ENCODE data around the genes RNASEK and CLDN7.

DNA sequence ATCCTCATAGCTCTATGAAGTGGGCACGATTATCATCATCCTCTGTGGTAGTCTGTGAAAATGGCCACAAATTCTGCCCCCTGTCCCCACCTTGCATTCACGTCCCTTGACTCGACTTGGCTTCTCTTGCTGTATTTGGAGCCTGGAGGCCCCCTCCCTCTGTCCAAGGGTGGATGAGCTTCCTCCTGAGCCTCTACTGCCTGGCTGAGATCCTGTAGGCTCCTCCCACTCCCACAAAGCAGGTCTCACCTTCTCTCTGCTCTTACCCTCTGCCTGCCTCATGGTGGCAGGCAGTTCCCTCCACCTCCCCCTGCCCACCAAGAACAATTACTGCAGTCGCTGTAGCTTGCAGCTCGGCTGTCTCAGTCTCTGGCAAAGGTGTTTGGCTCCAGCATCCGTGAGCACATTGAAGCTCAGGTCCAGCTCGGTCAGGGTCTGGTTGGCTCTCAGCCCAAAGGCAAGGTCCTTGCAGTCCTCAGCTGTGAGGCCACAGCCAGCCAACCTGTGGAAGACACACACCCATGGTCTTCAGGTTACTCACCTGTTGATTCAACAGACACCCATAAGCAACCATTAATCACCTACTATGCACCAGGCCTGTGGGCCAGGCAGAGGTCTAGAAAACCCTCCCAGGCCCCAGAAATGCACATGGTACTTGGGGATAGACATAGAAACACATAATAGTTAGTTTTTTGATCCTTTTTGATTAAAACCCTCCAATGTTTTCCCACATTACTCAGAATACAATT is 40.9 kb upstream of the ENSG00000286190 start:
- PRO-cap: no peak
- RAMPAGE, long total RNA, 2 experiments: no peak in any of the 2 experiments

DNA sequence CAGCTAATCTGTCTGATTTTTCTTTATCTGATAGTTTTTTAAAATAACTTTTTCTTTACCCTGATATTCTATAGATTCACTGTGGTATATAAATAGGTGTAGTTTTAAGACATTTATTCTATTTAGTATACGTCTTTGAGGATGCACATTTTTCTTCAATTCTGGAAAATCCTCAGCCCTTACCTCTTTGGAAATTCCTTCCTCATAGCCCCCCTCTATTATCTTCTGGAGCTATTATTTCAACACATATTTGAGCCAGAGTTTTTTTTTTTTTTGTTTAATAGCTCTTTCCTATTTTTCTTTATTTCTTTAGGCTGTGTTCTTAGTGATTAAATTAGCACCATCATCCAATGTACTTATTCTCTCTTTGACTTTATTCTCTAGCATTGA is 64.8 kb upstream of the NLRP1 start:
- PRO-cap: unidirectional peak, minus-strand start at position 271 of the sequence
- RAMPAGE, long total RNA, 2 experiments: no peak in any of the 2 experiments

DNA sequence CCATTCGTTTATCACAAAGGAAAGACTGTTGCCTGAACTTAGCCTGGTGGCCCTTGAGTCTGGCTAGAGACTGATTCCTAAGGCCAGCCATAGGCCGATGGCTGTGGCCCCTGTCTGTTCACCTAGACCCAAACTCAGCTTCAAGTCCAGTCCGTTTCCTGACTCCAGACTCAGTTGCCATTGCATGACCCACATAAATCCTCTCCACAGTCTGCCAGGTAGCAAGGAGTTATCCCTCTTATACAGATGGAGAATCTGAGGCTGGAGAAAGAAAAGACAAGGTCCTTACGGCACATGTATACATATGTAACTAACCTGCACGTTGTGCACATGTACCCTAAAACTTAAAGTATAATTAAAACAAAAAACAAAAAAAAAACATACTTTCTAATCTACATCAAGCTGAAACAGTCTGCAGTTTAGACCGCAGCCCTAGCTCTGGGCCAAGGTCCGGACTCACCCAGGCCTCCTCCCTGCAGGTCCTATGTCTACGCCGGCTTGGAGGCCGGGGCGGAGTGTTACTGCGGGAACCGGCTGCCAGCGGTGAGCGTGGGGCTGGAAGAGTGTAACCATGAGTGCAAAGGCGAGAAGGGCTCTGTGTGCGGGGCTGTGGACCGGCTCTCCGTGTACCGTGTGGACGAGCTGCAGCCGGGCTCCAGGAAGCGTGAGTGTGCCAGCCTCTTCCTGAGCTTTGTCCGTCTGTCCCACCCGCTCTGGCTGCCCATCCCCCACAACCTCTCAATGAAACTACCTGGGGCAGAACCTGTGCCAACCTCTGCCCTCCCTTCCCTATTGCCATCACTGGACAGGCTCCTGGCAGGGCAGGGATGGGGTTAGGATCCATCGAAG is 19.9 kb downstream of the WSCD1 start:
- PRO-cap: no peak
- RAMPAGE, long total RNA, 2 experiments: no peak in any of the 2 experiments

GRCh38 chr17:6706087-6707431 is 6.6 kb downstream of the SLC13A5 start:
- PRO-cap: no peak
- RAMPAGE, long total RNA, 2 experiments: no peak in any of the 2 experiments

DNA sequence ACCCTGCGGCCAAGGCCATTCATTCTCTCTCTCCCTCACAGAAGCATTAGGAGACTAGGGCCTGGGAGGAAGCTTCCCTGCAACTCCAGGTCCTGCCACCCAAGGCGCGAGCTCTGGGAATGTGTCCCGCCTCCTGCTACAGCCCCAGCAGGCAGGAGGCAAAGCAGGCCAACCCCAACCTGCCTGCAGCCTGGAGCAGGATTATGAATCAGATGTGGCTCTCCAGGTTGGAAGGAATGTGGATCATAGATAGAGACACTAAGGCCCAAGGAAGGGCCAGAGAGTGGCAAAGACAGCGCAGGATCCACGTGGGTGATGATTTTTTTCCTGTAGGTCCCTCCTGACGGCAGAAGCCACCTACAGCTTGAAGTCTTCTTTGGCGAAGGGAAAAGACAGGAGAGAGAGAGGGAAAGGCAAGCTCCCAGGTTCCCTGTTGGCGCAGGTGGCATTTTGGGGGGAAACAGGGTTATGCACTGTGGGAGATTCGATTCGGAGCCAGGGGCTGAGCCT is 694 bp downstream of the SLC13A5 start:
- PRO-cap: no peak
- RAMPAGE, long total RNA, 2 experiments: no peak in any of the 2 experiments

DNA sequence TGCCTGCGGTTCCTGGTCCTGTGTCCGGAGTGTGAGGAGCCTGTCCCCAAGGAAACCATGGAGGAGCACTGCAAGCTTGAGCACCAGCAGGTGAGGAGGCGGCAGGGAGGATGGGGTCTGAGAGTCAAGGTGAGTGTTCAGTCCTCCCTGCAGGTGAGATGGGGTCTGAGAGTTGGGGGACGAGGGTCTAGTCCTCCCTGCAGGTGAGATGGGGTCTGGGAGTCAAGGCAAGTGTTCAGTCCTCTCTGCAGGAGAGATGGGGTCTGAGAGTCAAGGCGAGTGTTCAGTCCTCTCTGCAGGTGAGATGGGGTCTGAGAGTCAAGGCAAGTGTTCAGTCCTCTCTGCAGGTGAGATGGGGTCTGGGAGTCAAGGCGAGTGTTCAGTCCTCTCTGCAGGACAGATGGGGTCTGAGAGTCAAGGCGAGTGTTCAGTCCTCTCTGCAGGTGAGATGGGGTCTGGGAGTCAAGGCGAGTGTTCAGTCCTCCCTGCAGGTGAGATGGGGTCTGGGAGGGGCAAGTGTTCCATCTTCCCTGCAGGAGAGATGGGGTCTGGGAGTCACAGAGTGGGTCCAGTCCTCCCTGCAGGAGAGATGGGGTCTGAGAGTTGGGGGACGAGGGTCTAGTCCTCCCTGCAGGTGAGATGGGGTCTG is 2.4 kb downstream of the XAF1 start:
- PRO-cap: no peak
- RAMPAGE, long total RNA, 2 experiments: no peak in any of the 2 experiments

- PRO-cap: no peak
- RAMPAGE, long total RNA, 2 experiments: no peak in any of the 2 experiments
These were observed 10.8 kb upstream of the TEKT1 start for GRCh38 chr17:6842286-6842861.

DNA sequence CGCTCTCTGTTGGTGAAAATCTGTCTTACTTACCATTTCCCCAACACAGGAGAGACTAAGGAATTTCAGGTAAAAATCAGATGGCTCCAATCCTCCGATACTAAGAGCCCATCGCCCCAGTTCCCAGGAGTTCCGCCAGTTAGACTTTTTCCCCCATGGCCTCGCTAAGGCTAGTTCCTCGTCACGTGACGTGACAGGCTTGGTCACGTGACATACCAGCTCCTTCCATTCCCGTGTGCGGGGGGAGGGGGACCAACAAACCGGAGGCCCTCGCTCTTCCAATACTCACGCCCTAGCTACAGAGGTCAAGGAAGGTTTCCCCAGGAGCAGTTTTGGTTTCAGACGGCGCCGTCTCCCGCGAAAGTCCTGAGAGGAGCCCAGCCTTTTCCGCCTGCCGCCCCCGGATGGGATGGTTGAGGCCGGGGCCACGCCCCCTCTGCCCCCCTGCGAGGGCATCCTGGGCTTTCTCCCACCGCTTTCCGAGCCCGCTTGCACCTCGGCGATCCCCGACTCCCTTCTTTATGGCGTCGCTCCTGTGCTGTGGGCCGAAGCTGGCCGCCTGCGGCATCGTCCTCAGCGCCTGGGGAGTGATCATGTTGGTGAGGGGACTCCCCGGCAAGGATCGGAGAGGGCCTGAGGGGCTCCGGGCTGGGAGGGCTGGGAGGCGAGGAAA is at the start of gene RNASEK:
Gene RNASEK, plus strand, starts transcription at position 462 of the 673 bp plus-strand sequence.
- PRO-cap: bidirectional peak, plus-strand start at position 482 of the sequence, minus-strand start at position 141 of the sequence
- RAMPAGE, long total RNA, 2 experiments: start-site peak on the plus strand in 2 of 2 experiments, centred at positions 467 to 492 of the sequence, 184 to 603 reads per replicate; start-site peak on the minus strand in 2 of 2 experiments, centred at position 176 of the sequence, 46 to 68 reads per replicate

- PRO-cap: no peak
- RAMPAGE, long total RNA, 2 experiments: no peak in any of the 2 experiments
These were observed 1.9 kb downstream of the SLC16A11 start for GRCh38 chr17:7041940-7042544.

GRCh38 chr17:7042545-7043268 is 1.2 kb downstream of the SLC16A11 start:
- PRO-cap: no peak
- RAMPAGE, long total RNA, 2 experiments: no peak in any of the 2 experiments

- PRO-cap: no peak
- RAMPAGE, long total RNA, 2 experiments: no peak in any of the 2 experiments
These were observed 4.9 kb downstream of the ACADVL start for GRCh38 chr17:7224736-7224905.

DNA sequence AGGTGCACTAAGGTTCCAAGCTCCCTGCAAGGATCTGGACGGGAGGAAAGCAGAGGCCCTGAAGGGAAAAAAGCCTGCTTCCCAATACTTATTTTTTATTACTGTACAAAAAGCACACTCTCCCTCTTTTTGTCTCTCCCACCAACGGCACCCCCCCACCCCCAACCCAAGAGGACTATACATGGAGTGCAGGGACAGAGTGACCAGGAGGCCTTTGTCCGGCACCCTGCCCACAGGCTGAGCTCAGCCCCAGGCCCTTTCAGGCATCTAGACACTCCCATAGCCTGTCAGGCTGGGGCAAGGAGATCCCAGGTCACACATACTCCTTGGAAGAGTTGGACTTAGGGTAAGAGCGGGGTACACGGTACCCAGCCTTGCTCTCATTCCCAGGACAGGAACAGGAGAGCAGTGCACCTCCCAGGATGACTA is 2.2 kb downstream of the CLDN7 start:
- PRO-cap: no peak
- RAMPAGE, long total RNA, 2 experiments: no peak in any of the 2 experiments

GRCh38 chr17:7262074-7262939 is at the start of gene CLDN7:
CLDN7 (minus strand) TSS chr17:7262478.
- PRO-cap: bidirectional peak, plus-strand start at chr17:7262705, minus-strand start at chr17:7262478; bidirectional peak, plus-strand start at chr17:7262876, minus-strand start at chr17:7262869
- RAMPAGE, long total RNA, 2 experiments: start-site peak on the minus strand in 2 of 2 experiments, at chr17:7262466-7262543 at its widest, 71 to 683 reads per replicate

- PRO-cap: no peak
- RAMPAGE, long total RNA, 2 experiments: no peak in any of the 2 experiments
These were observed 1.1 kb upstream of the KCTD11 start for GRCh38 chr17:7351031-7351133.

DNA sequence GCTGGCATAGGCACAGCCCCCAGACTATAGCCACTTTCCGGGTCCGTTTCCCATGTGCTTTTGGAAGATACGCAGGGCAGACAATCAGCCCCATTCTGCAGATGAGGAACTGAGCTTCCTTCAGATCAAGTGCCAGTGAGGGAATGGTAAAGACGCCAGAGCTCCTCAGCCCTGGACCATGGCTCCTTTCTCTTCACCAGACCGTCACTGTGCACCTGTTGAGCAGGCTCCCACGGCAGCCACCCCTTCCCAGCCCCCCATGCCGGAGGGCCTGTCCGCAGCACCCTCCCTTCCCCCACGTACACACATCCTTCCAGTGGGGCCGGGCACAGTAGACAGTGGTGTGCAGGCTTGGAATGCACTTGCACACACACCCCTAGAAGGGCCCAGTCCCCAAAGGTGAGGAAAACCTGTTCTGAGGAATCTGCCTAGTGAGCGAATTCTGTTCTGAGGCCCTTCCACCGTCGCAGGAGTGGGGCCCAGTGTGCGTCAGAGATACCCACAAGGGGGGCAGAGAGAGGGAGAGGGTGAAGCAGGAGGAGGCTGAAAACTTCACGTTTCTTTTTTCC is 2.1 kb downstream of the ZBTB4 start:
- PRO-cap: unidirectional peak, plus-strand start at position 513 of the sequence
- RAMPAGE, long total RNA, 2 experiments: no peak in any of the 2 experiments

- PRO-cap: no peak
- RAMPAGE, long total RNA, 2 experiments: no peak in any of the 2 experiments
These were observed 1.1 kb downstream of the ZBTB4 start for GRCh38 chr17:7478400-7478589.

- PRO-cap: no peak
- RAMPAGE, long total RNA, 2 experiments: no peak in any of the 2 experiments
These were observed 9.7 kb downstream of the SLC35G6 start for GRCh38 chr17:7490873-7491318.

DNA sequence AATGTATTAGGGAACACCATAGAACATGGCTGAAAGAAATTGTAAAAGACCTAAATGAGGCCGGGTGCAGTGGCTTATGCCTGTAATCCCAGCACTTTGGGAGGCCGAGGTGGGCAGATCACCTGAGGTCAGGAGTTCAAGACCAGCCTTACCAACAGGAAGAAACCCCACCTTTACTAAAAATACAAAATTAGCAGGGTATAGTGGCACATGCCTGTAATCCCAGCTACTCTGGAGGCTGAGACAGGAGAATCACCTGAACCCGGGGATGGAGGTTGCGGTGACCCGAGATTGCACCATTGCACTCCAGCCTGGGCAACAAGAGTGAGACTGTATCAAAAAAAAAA is 23.4 kb downstream of the SLC35G6 start:
- PRO-cap: no peak
- RAMPAGE, long total RNA, 2 experiments: no peak in any of the 2 experiments

- PRO-cap: no peak
- RAMPAGE, long total RNA, 2 experiments: no peak in any of the 2 experiments
These were observed 680 bp upstream of the SENP3 start for GRCh38 chr17:7560766-7561711.

GRCh38 chr17:7614342-7614615 is 418 bp downstream of the FXR2 start:
- PRO-cap: bidirectional peak, plus-strand start at chr17:7614492, minus-strand start at chr17:7614460; bidirectional peak, plus-strand start at chr17:7614689, minus-strand start at chr17:7614555
- RAMPAGE, long total RNA, 2 experiments: no peak in any of the 2 experiments

All from body of pancreas (tissue), 2 donors.